ENCODE measurements around a stretch of chr17.

DNA sequence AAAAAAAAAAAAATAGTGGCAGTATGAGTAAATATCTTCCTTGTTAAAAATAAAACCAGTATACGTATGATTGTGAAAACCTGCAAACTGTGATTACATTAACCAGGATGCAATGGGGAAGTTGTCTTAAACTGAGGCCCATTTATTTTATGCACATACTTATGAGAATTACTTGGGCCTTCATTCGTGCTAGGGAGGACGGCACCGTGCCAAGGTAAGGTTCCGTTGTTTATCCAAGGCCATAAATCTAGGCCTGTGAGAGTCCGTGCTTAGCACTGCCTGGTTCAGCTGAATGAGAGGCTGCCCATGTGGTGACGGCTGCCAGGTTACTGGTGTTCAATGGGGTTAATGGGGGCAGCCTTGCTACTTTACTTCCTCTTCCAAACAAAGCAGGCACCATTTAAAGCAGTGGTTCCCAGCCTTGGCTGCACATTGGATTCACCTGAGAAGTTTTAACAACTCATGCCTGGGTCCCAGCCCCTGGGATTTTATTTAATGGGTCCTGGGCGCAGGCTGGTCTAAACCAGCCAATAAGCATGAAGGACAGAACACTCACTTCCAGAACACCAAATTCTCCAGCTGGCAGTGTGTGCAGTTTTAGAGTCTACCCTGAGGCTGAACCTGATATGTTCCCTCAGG, 135.0 kb upstream of the NOL11 start:
- RRBS, result no CpG with 5 or more reads among the region's 8 CpGs

DNA sequence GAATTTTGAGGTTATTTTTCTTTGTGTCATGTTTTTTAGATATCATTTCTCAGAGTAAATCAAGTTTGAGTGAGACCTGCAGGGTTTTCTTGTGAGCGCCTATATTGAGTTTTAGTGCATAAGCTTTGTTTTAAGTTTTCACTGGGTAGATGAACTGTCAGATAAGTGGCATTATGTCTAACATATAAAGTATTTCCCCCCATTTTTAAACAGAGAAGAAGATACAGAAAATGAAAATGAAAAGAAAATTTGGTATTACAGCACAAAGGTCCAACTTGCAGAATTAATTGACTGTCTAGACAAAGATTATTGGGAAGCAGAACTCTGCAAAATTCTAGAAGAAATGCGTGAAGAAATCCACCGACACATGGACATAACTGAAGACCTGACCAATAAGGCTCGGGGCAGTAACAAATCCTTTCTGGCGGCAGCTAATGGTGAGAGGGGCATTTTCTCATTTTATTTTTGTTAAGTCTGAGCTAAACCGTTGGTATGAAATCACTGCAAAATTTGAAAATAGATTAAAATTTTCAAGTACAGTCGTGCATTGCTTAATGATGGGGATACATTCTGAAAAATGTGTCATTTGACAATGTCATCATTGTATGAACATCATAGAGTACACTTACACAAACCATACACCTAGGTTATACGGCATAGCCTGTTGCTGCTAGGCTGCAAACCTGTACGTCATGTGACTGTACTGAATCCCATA, 41.1 kb downstream of the BPTF start:
- RRBS, result no CpG with 5 or more reads among the region's 9 CpGs

GRCh38 chr17:68179977-68180412, 67.8 kb upstream of the AMZ2 start:
- RRBS, result no CpG with 5 or more reads among the region's 26 CpGs

GRCh38 chr17:68200473-68201383, 47.1 kb upstream of the AMZ2 start:
- RRBS, result 17% methylated on average over 5 of the region's 42 CpGs

- RRBS, result no CpG with 5 or more reads among the region's 9 CpGs
Observed at GRCh38 chr17:68206296-68206601, 41.6 kb upstream of the AMZ2 start.

DNA sequence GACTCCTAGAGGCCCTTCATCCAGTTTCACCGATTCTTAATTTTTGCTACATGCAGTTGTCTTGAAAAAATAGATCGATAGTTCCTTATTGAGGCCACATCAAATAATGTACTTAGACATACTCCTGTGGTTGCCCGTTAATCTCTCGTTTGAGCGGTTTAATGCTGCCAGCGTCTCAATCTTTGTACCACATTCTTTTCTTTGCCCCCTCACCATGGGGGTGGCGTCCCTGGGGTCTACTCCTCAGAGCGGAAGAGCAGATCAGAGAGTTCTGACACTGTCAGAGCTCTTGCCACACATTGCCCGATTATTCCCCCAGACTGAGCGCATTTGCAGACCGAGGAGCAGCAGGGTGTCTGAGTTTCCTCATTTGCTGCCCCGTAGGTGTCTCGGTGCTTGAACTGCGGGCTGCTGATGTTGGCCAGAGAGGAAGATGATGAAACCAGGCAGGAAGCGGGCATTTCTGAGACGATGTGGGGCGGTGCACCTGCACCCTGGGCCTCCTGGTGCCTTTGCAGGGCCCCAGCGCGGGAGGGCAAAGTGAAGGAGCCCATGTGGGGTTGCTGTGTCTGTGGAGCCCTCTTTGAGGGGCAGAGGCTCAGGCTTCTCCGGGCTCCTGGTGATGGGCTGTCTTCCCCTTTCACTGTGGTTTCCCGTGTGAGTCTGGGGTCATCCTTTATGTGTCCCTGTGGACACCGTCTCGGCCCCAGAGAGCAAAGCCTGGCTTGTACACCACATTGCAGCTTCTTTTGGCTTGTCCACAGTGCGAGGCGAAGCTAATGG, 55.2 kb downstream of the ARSG start:
- RRBS, result no CpG with 5 or more reads among the region's 25 CpGs

- RRBS, result no CpG with 5 or more reads among the region's 14 CpGs
Observed at GRCh38 chr17:68491803-68492567, 20.2 kb upstream of the PRKAR1A start.

DNA sequence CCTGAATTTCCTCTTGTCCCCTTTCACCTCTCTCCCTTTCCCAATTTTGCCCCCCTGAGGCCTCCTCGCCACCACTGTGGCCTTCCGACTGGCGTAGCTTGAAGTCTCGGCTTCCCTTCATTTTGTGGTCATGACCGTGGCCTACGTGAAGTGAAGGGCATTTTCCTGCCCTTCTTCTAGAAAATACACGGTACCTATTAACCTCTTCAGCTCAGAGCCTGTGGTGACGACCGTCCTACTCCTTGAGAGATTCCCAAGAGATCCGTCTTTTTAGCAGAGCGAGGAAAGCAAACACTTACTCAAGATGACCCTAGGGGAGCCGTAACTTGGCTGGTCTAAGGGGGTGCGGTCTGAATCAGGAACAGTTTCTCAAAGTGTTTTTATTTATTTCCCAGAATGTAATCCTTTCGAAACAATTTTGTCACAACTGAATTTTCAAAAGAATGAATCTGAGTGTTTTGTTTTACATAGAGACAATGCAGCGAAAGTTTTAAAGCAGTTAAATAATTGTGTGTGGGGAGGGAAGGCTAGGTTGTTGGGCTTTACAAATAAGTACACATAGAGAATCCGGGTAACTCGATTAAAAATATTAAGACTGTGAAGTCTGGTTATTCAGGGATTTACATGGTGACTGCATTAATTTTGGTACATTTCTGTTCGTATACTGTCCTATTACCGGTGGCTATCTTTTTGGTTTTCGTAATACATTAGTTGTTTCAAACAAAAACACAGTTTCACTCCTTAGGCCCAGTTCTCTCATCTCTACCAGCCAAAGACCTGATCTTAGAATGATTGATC, 1.1 kb downstream of the PRKAR1A start:
- RRBS, result 16% methylated on average over 4 of the region's 20 CpGs

DNA sequence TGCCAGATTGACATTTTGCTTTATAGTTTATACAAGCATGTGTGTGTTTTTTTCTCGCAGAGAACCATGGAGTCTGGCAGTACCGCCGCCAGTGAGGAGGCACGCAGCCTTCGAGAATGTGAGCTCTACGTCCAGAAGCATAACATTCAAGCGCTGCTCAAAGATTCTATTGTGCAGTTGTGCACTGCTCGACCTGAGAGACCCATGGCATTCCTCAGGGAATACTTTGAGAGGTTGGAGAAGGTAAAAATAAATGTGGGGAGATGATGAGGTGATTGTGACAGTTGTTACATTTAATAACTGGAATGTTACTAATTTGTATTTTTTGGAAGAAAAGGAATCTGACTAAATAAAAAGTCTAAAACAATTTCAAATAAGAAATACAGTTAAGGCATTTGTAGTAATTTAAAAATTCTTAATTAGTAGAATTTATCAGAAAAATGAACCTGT, 3.1 kb downstream of the PRKAR1A start:
- RRBS, result no CpG with 5 or more reads among the region's 8 CpGs

- RRBS, result no CpG with 5 or more reads among the region's 13 CpGs
Observed at GRCh38 chr17:68540008-68540614, 27.9 kb downstream of the PRKAR1A start.

DNA sequence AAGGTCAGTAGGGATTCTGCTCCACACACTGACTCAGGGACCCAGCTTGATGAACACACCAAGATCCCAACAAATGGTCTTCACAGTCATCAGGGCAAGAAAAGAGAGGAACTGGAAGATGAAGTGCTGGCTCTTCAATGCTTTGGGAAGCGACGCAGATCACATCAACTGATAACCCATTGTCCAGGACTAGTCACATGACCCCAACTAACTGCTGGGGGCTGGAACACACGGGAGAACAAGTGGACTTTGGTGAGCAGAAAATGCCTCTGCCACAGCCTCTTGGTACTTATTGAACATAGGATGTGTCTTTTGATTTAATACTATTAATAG, 21.5 kb downstream of the FAM20A start:
- RRBS, result no CpG with 5 or more reads among the region's 3 CpGs

DNA sequence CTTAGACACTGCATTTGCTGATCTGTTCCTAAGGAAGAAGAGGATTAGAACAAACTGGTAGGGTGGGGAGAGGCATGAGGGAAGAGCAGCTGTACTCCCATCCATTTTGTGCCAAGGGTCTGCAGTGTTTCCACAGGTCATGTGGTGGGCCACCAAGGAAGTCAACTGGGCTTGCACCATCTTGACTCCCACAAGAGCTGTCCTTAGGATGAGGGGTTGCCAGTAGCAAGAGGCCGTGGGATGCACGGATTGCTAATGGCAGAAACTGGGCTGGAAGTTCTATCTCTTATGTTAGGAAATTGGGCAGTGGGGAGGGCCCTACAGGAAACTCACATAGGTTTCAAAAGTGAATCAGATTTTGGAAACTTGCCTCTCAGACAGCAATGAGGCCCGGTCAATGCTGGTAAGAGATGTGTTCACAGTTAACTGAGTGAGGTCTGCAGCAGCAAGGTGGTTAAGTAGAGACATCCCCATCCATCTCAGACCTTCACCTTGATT, 164.8 kb downstream of the ABCA8 start:
- RRBS, result no CpG with 5 or more reads among the region's 3 CpGs

GRCh38 chr17:68819397-68819895, 135.7 kb downstream of the ABCA8 start:
- RRBS, result no CpG with 5 or more reads among the region's 5 CpGs

- RRBS, result no CpG with 5 or more reads among the region's 5 CpGs
Observed at GRCh38 chr17:68840165-68840578, 115.0 kb downstream of the ABCA8 start.

DNA sequence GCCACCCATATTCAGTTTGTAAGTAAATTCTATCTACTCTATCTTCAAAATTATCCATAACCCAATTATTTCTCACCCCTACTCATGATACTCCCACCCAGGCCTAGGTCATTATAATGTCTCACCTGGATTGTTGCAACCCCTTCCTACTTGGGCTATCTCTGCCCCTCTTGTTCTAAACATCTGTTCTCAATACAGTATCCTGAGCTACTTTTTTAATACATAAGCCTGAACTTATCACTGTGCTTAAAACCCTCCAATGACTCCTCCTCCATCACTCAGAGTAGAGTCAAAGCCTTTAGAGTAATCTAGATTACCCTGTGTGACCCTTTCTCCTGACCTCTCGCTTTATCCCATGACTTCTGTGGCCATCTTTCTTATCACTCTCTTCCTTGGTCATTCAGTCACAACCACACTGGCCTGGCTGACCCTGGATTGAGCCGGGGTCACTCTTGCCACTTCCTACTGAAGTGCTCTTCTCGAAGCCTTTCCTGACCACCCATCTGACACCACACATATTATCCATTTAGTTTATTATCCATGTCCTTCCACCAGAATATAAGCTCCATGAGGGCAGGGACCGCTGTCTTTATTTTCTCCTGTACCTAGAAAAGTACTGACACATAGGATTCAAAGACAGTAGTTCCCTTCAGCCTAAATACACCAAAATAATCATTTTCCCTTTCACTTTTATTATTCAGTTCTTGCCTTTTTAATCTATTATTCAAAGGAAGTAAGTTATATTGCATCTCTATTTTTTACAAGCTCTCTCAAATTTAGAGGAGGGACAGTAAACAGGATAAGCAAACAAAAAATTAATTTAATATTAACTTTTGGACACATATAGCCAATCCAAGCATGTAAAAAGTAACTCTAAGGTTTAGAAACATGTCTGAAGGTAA, 28.0 kb upstream of the ABCA9 start:
- RRBS, result no CpG with 5 or more reads among the region's 4 CpGs

DNA sequence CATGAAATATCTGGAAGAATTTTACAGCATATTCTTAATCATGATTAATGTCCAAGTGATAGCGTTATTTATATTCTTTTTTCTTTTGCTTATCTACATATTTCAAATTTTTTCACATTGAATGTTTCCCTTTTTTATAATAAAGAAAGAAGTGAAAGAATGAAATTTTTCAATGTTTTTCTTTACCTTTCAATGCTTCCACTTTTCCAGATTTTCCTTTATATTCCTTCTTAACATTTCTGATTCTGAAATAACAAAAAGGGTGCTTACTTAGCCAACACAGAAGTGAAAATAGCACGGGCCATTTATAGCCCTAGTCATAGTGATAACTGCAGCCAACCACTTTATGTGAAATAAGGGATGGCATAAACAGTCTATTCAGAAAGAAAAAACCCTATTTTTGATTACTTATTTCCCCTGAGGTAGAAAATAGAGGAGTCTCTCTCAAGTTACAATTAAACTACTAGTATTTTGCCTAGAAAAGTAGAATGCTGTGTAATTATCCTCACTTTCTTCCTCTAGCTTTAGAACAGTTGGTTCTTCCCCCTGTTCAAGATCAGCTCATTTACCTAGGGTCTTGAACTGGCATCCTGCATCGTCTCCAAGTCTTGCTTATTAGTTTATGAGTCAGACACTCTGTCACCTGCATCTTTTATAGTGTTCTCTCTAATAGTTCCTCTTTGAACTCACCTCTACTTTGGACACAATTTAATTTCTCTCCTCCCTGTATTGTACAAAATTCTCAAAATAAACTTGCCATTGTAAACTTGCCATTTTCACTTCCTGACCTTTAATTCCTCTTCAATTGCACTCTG, 23.8 kb downstream of the ABCA6 start:
- RRBS, result no CpG with 5 or more reads among the region's 3 CpGs

DNA sequence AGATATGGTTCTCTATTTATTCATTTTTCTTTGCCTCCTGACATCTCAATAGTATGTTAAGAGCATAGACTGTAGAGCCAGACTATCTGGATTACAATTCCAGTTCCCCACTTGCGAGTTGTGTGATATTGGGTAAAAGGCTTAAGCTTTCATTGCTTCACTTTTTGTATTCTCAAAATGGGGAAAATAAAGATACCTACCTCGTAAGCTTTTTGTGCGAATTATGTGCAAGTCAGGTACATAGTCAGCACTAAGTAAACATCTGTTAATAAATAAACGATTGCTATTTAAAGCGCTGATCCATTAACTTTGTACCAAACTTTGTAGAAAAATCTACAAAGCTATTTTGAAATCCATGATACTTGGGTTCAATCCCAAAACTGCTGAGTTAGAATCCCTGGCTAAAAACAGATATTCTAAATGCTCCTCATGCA, 19.7 kb downstream of the ABCA6 start:
- RRBS, result no CpG with 5 or more reads among the region's 5 CpGs

DNA sequence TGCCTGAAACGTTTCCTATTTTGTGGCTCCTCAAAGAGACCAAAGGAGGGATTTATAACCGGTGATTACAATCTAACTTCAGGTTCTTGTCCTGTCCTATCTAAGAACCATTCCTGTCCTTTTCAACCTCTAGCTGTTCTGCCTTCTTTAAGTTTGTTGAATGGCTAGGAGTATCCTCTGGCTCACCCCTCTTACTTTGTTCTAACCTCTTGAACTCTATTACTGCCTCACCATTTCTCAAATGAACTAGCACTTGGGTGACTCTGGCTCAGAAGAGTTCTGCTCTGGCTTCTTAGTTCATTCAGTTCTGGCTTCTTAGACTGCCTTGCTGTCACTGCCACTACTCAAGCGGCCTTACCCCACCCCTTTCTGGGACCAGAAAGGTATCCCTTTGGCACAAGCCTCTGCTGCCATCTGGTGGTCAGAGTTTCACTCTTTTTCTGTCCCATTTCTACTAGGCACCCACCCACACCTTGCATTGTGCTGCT, 6.7 kb upstream of the ABCA10 start:
- RRBS, result no CpG with 5 or more reads among the region's 3 CpGs

GRCh38 chr17:69268450-69269039, 39.9 kb upstream of the ABCA10 start:
- RRBS, result no CpG with 5 or more reads among the region's 5 CpGs